Progenitor cell of endocrine pancreas (in vitro differentiated cells): ENCODE measurements around a stretch of chr1.

- PRO-cap, result no peak
Observed at GRCh38 chr1:64894795-64895160, 71.6 kb downstream of the JAK1 start.

DNA sequence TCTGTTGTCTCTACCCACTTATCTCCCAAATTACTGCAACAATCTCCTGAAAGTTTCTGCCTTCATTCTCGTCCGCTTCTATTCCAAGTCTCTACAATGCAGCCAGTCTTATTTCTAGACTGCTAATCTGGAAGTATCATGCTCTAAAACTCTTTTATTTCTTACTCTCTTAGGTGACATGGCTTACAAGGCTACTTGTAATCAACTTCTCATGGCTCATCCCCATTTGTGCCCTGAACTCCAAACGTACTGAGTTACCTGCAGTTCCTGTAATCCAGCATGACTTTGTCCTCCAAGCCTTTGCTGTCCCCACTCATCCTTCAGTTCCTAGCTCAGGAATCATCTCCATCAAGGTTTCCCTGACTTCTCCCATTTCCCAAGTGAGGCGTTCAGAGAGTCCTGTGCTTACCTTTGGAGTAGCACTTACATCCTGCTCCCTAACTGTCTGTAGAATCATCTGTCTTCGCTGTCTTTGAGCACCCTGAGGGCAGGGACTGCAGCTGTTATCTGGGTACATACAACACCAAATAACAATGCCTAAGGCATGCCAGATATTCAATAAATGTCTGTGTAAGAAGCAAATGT is 65.6 kb downstream of the JAK1 start:
- PRO-cap, result no peak

DNA sequence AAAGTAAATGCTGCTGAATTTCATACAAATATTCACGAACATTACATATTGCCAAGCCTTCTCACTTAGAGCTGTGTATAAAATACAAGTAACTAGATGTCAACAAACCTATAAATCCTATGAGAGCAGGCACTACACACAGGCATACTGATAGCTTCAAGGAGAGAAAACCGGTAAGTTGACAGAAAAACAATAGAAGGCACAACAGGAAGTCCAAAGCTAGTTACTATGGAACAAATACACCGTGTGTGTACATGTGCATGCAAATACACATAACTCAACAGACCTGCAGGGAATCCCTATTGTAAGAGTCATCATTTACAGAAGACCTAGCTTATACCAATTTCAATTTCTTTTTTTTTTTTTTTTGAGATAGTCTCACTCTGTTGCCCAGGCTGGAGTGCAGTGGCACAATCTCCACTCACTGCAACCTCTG is 26.4 kb downstream of the JAK1 start:
- PRO-cap, result no peak

- PRO-cap, result no peak
Observed at GRCh38 chr1:64962265-64963022, 3.9 kb downstream of the JAK1 start.

GRCh38 chr1:65247892-65248354 is 61.4 kb upstream of the DNAJC6 start:
- PRO-cap, result no peak

- PRO-cap, result no peak
Observed at GRCh38 chr1:65418804-65419569, 1.5 kb upstream of the LEPR start.

GRCh38 chr1:65428203-65428783 is 7.8 kb downstream of the LEPR start:
- PRO-cap, result no peak

- PRO-cap, result no peak
Observed at GRCh38 chr1:65469857-65470406, 49.5 kb downstream of the LEPR start.

DNA sequence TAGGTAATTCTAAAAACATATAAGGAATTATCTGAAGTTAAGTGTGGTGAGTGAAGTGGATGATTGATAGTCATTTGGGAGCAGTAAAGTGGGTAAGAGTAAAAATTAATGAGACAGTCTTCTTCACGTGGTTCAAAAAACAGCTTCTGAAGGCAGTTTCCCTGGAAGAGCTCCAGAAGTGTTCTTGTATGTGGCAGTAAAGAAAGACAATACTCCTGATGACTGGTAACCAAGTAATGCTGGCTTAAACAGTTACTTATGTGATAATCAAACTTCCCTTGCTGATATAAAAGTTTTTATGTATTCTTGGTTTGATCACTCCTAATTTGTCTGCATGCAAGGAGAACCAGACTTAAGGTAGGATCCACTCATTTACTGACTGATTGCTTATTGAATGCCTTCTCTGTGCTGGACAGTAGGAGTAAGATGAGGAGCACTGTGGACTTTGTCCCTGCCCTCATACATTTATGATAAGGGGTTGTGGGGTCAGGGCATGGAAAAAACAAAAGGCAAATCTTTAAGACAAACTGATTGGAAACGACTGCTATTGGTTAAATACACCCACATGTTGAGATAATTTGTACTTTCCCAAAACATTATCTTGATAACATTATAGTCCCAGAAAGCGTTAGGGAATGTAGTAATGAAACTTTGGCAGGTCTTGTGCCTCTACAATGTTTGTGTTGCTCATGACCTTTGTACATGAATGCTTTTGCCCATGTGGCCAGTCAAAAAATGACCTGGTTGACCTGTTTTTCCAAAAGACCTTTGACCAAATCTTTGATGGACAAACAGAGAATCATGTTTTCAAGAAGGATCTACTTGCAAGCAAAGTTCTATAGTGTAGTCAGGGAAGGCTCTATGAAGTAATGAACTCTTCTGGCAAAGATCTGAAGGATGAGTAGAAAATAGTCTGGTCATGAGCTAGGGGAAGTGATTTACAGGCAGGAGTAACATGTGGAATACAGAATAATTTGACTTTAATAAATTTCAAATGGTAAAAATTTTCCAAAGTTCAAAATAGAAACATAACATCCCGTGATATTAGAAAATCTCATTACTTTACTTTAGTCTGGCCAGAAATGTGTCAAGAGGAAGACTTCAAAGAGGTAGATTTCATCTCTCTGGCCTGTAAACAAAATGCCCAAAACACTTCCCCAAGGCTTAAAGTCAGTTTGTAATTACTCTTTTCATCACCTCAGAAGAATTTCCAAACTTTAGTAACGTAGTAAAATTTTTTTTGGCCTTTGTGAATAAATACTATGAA is 50.8 kb downstream of the LEPR start:
- PRO-cap, result no peak

DNA sequence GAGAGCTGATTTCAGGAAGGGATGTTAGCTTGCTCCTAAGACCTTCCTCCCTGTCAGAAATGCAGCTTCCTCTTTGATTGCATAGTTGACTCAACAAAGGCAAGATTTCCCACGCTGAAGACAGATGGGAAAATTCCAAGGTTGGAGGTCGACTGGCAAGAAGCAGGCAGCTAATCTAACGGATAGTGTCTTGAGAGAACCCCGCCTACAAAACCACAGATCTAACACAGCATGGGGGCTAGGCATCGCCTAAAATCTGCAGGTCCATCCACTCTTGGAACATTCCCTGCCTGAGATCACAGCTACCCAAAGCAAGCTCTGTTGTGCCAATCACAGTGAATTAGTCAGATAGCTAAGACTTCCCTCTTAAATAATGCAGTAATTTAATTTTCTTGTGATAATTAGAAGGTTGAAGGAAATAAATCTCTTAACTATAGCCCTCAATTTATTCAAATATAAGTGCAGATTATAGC is 357.8 kb upstream of the SGIP1 start:
- PRO-cap, result no peak

DNA sequence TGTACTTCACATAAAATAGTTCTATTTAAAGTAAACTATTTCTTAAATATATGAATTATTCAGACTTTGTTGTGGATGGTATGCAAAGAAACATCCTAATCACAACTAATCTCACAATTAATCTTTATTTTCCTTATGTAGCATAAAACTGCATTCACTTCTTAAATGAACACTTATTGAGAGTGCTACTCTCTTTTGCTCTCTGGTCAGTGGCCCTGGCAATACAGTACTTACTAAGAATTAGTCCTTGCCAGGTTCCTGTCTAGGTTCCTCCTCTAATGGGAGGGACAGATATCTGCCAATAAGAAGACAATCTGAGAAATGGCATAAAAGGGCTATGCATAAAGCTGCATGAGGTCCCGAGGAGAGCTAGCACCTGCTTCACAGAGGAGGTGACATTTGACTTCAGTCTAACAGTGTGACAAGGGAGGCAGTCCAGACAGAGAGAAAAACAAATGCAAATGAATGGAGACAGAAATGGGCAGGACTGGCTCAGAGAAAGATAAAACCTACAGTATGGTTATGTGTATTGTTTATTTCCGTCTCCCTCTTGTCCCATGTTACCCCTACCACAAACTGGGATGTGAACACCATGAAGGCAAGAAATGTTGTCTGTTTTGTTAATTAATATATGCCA is 357.1 kb upstream of the SGIP1 start:
- PRO-cap, result no peak

GRCh38 chr1:66247510-66247871 is 286.5 kb upstream of the SGIP1 start:
- PRO-cap, result no peak

GRCh38 chr1:66350016-66350731 is 183.8 kb upstream of the SGIP1 start:
- PRO-cap, result no peak

GRCh38 chr1:66369808-66370232 is 164.1 kb upstream of the SGIP1 start:
- PRO-cap, result no peak

DNA sequence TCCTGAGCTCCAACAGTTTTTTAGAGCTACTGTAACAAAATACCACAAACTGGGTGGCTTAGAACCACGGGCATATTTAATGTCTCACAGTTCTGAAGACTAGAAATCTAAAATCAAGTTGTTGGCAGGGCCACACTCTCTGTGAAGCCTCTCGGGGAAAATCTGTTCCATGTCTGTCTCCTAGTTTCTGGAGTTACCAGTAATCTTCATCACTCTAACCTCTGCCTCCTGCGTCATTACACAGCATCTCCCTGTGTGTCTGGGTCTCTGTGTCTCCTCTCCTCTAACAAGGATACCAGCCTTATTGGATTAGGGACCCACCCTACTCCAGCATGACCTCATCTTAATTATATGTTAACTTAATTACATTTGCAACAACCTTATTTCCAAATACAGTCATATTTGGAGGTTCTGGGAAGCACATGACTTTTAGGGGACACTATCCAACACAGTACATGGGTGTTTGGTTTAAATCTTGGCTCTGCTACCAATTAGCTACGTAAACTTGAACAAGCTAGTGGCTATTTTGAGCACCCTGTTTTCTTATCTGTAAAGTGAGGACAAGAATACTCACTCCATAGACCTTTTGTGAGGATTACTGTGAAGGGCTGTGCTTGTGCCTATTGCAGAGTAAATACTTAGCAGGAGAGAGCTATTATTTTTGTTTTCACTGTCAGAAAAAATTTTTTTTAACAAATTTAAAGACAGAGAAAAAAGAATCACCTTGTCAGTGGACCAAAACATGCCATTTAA is 83.9 kb upstream of the SGIP1 start:
- PRO-cap, result no peak

- PRO-cap, result no peak
Observed at GRCh38 chr1:67426080-67426414, 4.2 kb downstream of the SERBP1 start.

GRCh38 chr1:67430984-67431379 is 780 bp upstream of the SERBP1 start:
- PRO-cap, result bidirectional peak, plus-strand start at chr1:67431199, minus-strand start at chr1:67431090

DNA sequence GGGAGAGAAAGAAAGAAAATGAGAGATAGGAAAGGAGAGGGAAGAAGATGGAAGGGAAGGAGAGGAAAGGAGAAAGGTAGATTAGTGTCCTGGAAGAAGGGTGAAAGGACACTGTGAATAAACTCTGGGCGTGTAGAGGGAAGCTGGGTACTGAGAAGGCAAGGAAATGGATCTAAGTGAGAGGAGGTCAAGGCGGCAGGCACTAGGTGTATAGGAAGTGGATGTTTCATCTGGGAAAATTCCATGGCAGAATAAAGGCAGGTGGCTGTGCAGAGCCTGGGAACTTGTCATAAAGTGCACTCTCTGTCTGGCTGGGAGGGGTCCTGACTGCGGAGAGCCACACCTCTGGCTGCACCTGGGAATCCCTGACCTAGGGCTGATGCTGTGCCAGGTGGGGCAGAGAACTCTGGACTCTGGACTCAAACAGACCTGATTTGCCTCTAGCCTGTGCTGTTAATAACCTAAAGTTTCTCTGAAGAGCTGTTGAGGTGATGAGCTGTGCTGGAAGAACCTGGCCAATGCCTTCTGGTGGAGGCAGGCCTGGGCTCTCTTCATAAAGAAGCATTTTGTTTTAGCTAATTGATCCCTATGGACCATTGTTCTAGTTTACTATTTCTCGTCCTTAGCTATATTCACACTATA is 53.3 kb upstream of the GADD45A start:
- PRO-cap, result no peak

GRCh38 chr1:67632757-67633766 is 51.9 kb upstream of the GADD45A start:
- PRO-cap, result no peak

DNA sequence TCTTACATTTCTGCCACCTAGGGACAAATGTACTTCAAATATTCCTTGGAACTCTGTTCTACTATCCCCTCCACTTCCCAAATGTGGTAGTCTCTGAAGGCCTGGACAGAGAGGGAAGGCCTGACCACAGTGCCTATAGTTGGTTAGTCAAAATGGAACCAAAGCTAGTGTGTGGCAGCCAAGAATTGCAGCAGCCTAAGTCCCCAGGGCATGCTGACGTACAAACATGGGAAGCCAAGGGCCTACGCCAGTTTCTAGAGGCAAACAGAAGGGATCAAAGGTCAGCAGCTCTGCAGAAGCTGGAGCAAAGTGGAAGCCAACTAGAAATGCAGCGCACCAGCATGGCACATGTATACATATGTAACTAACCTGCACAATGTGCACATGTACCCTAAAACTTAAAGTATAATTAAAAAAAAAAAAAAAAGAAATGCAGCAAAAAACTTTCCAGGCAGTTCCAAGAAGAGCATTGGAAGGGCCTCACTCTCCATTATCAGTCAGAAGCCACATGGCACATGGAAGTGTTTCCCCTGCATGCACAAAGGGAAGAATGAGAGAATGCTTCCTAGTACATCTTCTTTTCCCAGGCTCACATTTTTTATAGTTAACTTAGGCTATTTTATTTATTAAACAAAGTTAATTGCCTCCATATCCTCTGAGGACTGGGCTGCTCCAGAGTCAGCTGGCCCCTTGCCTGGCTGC is 39.4 kb upstream of the GADD45A start:
- PRO-cap, result no peak